BE2C (cell line): ENCODE measurements around the gene POLRMT.

DNA sequence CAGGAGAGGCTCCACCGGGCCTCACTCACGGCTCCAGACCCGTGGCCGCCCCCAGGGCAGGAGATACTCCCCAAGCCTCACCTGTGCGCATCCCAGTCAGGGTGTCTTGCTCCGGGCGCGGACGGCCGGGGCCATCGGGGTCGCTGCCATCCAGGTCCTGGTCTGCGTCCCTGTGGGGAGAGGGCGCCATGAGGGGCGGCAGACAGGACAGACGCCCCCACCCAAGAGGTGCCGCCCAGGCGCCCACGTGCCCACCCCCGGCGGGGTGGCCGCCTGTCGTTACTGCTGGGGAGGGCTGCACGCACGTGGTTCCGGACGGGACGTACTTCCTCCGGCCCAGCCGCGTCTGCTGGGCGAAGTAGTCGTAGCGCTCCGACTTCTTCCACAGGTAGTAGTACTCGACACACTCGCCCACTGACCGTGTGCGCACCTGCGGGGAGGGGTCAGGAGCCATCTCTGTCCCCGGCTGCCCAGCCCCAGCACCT, 17.3 kb upstream of the PLPP2 start:
- RRBS = 91% methylated on average over 14 of the region's 41 CpGs

GRCh38 chr19:368239-368770, 7.5 kb downstream of the THEG start:
- RRBS = no CpG with 5 or more reads among the region's 15 CpGs

DNA sequence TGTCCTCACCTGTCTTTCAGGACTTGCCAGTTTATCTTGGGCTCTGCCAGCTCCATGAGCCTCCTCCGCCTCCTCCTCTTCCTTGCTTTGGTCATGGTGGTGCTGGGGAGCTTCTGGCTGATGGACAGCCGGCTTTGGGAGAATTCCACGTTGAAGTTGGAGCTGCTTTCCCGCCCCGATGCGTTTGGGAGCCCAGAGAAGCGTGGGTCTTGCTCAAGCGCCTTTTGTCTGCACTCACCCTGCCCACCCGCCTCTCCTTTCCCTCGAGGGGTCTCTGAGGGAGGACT, 1.6 kb downstream of the THEG start:
- RRBS = no CpG with 5 or more reads among the region's 10 CpGs

DNA sequence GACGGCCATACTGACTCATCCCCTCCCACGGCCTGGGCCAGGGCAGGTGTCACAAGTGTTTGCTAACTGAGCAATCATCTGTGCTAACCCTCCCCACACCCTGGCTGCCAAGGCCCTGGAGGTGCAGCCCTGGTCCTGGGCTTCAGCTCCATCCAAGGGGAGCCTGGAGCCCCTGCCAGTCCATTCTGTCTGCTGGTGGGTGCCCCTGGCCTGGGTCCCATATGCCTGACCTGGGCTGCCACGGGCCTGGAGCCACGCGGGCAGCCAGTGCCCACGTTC, 3.7 kb downstream of the CDC34 start:
- RRBS = no CpG with 5 or more reads among the region's 6 CpGs

DNA sequence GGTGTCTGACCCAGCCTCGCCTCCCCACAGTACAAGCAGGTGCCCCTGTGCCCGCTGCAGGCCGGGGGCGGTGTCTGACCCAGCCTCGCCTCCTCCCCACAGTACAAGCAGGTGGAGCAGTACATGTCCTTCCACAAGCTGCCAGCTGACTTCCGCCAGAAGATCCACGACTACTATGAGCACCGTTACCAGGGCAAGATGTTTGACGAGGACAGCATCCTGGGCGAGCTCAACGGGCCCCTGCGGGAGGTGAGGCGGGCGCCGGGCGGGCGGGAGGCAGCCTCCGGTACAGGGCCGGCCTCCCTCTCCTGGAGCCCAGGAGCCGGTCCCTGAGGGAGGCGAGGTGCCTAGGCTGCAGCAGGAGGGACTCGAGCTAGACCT, 20.5 kb downstream of the HCN2 start:
- RRBS = no CpG with 5 or more reads among the region's 22 CpGs

- RRBS = 1% methylated on average over 34 of the region's 67 CpGs
These were observed at the start of gene POLRMT for GRCh38 chr19:633251-634040. TSS of gene POLRMT (minus strand) at chr19:633537.

DNA sequence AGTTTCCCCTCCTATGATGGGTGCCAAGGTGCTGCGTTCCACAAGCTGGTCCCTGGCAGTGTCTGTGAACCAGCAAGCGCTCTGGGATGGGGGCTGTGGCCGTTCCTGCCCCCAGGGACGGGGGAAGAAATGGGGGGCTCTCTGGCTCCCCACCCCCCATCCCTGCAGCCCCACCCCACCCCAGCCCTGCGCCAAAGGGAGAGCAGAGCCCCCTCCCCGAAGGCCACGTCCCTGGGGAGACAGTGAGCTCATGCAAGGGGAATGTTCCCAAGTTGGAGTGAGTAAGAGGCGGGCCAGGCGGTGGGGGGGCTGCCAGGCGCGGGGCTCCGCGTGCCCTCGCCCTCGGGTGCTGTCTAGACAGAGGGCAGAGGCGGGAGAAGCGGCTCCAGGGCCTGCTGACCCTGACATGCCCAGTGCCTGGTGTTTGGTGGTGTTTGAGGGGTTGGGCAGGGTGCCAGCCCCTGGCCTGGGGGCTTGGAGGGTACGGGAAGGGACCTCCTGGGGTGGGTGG, 911 bp downstream of the FSTL3 start:
- RRBS = no CpG with 5 or more reads among the region's 18 CpGs

GRCh38 chr19:710023-710742, 1.4 kb downstream of the PALM start:
- RRBS = 19% methylated on average over 10 of the region's 31 CpGs

DNA sequence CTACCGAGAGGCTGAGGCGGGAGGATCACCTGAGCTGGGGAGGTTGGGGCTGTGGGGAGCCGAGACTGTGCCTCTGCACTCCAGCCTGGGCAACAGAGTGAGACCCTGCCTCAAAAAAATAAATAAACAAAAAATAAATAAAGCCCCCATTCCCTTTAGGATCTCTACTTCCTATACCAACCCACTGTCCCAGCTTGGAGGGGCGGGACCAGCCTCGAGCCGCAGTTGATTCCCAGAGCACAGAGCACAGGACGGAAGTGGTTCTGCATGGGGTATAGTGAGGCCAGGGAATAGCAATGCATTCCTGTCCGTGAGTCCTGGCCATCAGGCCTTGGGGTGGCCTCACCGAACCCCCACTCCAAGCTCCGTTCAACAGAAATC, 4.9 kb upstream of the PTBP1 start:
- RRBS = no CpG with 5 or more reads among the region's 10 CpGs

- RRBS = 1% methylated on average over 11 of the region's 80 CpGs
These were observed 404 bp downstream of the PTBP1 start for GRCh38 chr19:797633-798079.

DNA sequence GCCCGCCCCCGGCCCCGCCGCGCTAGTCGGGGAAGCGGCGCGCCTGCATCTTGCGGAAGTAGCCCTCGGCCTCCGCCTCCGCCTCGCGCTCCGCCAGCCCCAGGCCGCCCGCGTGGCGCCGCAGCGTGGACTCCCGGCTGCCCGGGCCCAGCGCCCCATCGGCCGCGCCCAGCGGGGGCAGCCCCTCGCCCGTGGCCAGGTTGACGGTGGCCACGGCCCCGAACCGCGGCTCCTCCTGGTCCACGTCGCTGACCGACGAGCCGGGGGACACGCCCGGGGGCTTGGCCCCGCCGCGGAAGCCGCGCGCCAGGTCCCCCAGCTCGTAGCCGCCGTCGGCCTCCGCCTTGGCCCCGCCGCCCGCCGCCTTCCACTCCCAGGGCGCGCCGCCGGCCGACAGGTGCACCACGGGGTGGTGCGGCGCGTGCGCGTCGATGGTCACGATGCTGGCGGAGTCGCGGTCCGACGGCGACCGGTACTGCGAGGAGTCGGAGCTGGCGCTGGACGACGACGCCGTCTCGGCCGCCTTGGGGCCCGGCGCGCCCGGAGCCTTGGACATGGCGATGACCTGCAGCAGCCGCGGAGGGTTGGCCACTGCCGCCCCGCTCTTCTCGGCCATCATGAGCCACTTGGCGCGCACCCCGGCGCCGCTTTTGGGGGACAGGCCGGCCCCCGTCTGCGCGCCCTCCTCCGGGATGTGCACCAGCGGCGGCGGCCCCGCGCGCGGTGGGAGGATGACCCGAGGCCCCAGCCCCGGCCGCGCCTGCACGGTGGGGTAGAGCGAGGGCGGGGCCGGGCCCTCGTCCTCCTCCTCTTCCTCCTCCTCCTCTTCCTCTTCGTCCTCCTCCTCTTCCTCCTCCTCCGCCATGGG, 9.0 kb downstream of the PLPPR3 start:
- RRBS = 97% methylated on average over 50 of the region's 125 CpGs

DNA sequence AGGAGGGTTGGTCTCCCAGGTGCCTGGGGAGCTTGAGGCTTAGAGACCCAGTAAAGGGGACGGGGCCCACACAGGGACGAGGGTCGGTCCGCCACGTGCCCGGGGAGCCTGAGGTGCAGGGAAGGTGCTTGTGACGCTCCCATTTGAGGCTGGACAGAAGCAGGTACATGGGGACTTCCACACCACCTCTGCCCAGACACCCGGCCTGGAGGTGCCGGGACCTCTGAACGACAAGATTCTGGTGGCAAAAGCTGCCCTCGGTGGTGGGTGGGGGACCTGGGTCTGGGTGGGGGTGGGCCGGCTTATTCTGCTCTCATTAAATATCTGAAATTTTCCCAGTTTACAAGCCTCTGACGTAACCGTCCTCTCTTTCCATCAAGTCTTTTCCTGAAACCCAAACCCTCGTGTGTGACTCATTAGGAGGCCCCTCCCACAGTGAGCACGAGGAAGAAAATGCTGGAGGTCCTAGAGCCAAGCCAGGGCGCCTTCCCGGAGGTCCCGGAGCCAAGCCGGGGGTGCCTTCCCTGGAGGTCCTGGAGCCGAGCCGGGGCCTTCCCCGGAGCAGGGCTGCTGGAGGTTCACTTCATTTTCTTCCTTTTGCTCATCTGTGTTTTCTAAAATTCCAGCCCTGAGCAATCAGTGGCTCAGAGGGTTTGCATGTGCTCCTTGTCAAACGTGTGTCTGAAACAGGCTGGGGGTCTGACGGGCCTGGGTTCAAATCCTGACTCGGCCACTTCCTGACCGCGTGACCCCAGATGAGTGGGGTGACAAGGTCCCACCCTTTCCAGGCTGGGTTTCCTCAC, 9.9 kb downstream of the CFD start:
- RRBS = 94% methylated on average over 6 of the region's 28 CpGs

- RRBS = 13% methylated on average over 3 of the region's 37 CpGs
These were observed 2.1 kb downstream of the KISS1R start for GRCh38 chr19:919184-919719.

DNA sequence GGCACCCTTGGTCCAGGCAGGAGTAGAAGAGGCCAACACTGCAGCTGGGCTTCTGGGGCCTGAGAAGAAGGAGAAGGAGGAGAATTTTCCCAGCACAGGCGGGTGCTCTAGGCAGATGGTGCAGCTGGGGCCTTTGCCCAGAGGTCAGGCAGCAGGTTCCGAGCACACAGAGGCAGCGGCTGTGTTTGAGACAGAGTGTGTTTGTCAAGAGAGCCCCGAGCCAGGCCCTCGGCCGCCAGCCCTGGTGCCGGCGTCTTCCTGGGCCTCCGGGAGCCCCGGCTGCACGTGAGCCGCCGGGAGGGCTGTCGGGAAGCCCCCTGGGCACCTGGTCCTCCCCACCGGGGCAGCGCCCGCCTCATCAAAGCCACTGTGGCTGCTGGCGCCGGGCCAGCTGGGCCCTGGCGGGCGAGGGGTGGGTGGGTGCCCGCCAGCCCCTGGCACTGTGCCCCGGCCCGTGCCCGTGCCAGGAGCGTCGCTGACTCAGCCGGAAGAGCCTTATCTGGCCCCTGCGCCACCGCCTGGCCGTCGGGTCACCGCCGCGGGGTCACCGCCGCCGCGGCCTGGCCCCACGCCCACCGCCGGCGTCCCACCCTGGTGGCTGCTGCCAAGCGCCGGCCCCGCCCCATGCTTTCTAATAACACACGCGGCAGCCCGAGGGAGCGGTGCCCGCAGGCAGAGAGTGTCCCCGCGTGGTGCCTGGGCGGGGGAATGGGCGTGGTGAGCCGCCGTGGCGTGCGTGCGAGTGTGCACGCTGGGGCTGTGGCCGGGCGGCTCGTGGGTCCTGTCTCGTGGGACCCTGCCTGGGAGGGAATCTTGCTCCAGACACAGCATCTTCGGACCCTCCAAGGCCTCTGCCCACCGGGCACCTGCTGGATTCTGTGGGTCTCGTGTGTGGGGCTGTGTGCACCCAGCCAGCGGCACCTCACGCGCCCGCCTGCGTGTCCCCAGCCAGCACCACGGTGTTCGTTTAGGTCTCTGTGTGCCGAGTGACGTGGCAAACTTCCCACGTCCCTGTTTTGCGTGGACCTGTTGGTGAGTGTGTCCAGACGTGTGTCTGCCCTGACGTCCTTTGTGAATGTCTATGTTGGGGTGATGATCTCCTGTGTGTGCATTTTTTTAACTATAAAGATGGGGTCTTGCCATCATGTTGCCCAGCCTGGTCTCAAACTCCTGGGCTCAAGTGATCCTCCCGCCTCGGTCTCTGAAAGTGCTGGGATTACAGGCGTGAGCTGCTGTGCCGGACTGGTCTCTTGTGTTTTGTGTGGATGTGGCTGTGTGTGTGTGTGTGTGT, 15.1 kb downstream of the ARID3A start:
- RRBS = 4% methylated on average over 31 of the region's 85 CpGs

GRCh38 chr19:1027007-1028062, 927 bp downstream of the CNN2 start:
- RRBS = 70% methylated on average over 2 of the region's 39 CpGs

DNA sequence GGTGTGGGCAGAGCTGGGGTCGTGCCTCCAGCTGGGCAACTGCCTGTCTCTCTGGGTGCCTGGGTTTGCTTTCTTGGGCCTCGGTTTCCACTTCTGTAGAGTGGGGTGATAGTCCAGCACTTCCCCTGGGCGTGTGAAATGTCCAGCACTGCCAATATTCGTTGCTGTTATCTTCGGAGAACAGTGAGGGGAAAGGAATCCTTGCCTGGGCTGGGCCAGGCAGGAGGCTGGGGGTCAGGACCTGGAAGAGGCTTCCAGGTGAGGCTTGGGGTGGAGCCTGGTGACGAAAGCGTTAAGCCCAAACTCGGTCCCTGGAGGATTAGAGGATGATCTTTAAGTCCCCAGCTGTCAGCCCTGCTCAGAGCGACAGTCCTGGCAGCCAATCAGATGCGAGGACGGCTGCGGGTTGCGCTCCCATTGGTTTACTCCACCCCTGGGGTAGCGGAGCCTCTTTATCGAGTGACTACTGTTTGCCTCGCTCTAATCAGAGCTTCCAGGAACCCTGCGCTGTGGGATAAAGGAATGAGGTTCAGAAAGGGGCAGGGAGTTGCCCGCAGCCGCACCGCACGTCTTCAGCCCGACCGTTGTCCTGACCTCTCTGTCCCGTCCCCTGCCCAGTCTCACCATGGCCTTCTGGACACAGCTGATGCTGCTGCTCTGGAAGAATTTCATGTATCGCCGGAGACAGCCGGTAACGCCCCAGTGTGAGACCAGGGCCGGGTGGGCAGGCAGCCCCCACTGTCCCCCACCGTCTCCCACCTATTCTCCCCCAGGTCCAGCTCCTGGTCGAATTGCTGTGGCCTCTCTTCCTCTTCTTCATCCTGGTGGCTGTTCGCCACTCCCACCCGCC, 1.1 kb downstream of the ABCA7 start:
- RRBS = no CpG with 5 or more reads among the region's 33 CpGs

DNA sequence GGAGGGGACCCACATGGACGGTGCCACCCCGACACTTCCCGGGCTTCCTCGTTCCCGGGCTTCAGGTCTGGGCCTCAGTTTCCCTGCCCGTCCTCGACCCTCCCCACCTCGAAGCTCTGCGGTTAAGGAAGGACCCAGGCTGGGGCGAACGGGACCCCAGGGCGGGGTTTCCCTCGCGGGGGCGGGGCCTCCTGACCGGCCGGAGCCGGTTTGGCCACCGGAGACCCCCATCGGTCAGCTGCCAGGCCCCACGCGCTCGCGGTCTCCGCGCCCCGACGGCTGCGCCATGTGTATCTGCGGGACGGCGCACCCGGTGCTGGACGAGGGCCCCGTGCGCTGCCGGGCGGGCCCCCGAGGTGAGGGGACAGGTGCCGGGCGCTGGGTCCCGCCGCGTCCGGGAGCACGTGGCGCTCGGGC, 4.0 kb downstream of the ARHGAP45 start:
- RRBS = 9% methylated on average over 8 of the region's 48 CpGs

DNA sequence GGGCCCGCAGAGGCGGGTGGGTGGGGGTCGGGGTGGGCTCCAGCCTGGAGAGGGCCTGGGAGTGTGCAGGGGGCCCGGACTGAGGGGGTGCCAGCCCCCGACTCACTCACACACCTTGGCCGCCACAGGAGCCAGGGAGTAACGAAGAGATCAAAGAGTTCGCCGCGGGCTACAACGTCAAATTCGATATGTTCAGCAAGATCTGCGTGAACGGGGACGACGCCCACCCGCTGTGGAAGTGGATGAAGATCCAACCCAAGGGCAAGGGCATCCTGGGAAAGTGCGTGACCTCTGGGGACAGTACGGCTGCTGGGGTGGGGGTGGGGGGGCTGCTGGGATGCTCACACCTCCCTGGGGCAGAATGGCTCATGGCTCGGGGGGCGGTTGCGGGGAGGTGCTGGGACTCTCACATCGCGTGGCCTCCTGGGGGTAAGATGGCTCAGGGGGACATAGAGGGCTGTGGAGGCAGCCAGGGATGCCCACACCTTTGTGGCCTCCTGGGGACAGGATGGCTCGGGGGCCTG, 1.8 kb downstream of the GPX4 start:
- RRBS = 38% methylated on average over 4 of the region's 25 CpGs

DNA sequence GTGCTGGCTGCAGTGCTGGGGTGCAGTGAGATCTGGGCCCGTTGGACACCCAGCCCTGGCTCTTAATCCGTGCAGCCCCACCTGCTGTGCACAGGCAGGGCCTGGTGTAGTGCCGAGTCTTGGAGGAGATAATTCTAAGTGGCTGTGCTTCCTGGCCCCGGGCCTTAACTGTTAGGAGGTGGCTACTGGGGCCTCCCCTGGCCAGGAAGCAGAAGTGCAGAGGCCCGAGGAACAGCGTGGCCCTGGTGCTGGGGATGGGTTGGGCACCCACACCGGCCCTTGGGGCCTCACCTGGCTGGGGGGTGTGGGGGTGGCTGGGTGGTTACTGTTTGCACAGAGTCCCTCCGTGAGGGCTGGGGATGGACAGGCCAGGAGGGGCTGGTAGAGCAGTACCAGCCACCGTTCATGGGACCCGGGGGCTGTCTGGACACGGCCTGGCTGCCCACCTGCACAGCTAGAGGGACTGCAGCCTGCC, 3.2 kb downstream of the GPX4 start:
- RRBS = 67% methylated on average over 2 of the region's 11 CpGs

GRCh38 chr19:1114097-1114623, 10.4 kb downstream of the GPX4 start:
- RRBS = 88% methylated on average over 2 of the region's 30 CpGs